Epidermal melanocyte (primary cell): ENCODE data around the genes FAM168A, P4HA3 and LIPT2.

- RRBS: no CpG with 5 or more reads among the region's 1 CpG
Measured at GRCh38 chr11:73317580-73317914, 9.5 kb downstream of the ARHGEF17 start.

GRCh38 chr11:73335209-73335751, 27.2 kb downstream of the ARHGEF17 start:
- RRBS: no CpG with 5 or more reads among the region's 4 CpGs

DNA sequence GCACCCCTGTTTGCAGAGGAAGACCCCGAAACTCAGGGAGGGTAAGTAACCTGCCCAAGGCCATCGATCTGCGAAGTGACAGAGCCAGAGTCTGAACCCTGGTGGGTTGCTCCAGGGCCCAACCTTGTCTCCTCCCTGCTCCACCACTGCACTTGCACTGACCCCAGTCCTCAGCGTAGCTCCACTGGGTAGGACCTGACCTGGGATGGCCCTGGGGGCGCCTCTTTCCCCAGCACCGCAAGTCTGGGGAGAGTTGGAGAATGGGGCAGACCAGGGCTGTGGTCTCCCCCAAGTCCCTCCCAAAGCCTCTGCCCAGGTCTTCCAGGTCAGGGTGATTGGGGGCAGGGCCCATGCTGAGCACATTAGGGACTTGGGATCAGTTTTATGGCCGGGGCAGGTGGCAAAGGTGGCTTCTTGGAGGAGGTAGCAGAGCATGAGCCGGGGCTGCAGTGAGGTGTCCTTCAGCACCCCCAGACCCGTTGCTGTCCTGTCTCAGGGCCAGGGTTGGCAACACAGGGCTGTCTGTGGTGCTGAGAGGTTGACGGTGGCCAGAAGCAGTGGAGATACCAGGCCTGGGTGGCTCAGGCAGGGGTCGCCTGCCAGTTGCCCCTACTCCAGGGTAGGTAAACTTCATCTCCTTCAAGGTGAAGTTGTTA, 5.9 kb downstream of the RELT start:
- RRBS: no CpG with 5 or more reads among the region's 11 CpGs

GRCh38 chr11:73400252-73401254, 24.4 kb downstream of the RELT start:
- RRBS: no CpG with 5 or more reads among the region's 10 CpGs

- RRBS: no CpG with 5 or more reads among the region's 7 CpGs
Measured at GRCh38 chr11:73403000-73403804, 27.0 kb downstream of the RELT start.

DNA sequence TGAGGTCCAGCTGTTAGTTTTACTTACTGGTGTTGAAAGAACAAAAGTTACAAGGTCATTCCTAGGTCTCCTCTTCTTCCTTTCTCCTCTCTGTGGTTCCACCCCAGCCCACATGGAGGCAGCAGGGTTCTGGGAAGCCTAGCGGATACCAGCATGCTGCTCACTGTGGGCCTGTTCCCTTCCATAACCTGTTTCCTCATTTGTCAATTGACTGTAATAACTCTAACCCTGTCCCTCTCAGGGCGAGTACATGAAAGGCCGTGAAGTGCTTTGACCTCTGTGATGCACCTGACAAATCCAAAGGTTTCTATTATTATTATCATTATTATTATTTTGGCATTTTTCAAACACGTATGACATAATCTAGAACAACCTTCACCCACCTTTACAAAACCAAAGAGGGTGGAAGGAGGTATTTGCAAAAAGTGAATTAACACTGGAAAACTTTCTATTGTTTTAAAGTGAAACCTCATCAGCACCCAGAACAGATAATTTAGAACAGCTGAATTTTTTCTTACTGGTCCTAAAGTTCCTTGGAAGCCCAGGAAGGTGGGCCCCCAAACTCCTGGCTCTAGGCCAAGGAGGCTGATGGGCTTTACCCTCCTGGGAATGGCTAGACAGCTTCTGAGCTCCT, 28.0 kb downstream of the RELT start:
- RRBS: no CpG with 5 or more reads among the region's 4 CpGs

- RRBS: no CpG with 5 or more reads among the region's 2 CpGs
Measured at GRCh38 chr11:73494203-73494627, 103.7 kb downstream of the FAM168A start.

DNA sequence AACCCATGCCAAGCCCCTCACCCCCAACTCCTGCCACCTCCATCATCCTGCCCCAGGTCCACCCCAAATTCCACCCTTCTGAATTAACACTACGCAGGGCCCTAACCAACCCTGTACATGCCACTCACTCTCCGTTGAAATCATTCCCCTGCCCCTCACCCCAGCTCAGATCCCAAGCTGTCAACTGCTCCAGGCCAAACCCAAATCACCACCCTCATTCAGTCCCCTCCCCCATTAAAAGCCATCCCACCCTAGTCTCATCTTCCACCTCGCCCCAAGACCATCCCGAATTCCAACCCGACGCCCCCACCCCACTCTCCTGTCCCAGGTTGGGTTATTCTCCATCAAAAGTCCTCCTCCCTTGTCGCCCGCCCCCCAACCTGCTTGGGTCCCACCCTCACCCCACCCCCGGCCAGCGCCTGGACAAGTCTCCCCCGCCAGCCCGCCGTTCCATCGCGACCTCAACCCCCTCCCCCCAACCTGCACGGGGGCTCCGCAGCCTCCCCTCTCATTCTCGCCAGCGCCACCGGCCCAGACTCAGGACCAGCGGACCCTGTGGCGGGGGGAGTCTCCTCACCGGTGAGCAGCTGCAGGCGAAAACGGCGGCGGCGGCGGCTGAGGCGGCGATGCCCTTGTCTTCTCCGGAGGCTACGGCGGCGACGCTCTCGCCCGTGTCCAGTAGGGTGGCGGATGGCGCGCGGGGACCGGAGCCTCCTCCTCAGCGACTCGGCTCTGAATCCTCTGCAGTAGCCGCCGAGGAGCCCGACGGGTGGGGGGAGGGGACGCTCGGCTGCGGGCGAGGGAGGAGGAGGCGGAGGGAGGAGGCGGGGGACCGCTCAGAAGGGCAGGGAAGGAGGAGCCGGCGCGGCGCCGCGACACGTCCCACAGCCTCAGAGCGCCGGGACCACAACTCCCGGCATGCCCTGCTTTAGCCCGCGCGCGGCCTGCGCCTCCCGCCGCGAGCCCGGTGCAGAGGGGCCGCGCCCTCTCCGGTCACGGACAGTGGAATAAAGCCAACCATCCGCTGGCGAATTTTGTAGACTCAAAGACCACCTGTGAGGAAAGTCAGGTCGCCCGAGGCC, at the start of gene FAM168A:
Gene FAM168A (minus strand): TSS at position 767 of the 1,082 bp plus-strand sequence.
- RRBS: 3% methylated on average over 45 of the region's 83 CpGs

DNA sequence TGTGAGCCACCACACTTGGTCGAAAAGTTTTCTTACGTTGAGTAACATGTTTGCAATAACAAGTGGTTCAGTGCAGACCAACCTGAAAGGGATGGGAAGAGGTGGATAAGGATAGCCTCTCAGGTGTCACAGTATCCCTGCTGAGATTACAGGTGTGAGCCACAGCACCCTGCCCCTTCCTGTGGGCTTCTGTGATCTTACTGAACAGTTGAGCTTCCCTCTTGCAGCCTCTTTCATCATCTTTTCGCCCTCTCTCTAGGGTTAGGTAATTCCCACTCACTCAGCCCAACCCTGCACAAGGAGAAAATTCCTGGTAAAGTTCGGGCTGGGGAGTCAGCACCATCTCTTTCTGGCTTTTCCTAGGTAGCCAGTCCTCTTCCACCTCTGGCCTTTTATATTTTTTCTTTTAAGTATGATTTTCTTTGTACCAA, 3.4 kb upstream of the MRPL48 start:
- RRBS: no CpG with 5 or more reads among the region's 4 CpGs

- RRBS: no CpG with 5 or more reads among the region's 1 CpG
Measured at GRCh38 chr11:73784895-73785165, 2.8 kb upstream of the MRPL48 start.

DNA sequence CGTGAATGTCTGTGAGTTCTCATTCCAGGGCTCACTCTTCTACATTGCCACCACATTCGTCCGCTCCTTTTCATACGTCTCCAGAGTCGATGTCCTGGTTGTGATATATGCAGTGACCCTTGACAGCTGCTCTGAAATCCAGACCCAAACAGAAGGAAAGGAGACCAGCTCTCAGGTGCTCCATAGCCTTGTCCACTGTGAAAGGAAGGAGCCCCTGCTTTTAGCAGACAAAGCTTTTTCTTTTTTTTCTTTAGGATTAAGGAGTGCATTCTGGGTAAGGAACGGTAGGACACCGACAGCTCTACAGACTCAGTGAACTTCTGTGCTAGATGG, 19.7 kb upstream of the DNAJB13 start:
- RRBS: no CpG with 5 or more reads among the region's 7 CpGs

- RRBS: no CpG with 5 or more reads among the region's 2 CpGs
Measured at GRCh38 chr11:74019146-74019492, 10.2 kb upstream of the UCP3 start.

DNA sequence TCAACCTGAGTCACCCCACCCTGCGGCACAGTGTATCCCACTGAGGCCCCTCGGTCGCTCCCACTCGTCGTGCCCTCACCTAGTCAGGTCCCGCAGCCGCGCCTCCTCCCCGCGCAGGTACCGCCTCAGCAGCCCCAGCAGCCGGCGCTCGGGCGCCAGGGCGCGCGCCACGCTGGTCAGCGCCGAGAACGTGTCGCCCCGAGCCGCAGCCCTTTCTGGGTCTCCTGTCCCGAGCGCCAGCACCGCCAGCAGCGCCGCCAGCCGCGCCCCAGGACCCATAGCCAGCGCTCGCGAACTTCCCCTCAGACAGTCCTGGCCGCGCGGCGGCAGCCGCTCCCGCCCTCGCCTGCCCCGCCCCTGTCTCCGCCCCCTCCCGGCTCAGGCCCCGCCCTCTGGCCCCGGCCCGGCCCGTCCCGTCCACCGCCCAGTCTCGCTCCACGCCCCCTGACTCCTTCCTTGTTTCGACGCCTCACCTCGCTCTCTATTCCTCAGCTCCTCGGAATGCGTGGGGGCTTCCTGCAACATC, at the start of gene P4HA3:
Gene P4HA3 (minus strand): TSS at position 308 of the 526 bp plus-strand sequence.
- RRBS: no CpG with 5 or more reads among the region's 58 CpGs

DNA sequence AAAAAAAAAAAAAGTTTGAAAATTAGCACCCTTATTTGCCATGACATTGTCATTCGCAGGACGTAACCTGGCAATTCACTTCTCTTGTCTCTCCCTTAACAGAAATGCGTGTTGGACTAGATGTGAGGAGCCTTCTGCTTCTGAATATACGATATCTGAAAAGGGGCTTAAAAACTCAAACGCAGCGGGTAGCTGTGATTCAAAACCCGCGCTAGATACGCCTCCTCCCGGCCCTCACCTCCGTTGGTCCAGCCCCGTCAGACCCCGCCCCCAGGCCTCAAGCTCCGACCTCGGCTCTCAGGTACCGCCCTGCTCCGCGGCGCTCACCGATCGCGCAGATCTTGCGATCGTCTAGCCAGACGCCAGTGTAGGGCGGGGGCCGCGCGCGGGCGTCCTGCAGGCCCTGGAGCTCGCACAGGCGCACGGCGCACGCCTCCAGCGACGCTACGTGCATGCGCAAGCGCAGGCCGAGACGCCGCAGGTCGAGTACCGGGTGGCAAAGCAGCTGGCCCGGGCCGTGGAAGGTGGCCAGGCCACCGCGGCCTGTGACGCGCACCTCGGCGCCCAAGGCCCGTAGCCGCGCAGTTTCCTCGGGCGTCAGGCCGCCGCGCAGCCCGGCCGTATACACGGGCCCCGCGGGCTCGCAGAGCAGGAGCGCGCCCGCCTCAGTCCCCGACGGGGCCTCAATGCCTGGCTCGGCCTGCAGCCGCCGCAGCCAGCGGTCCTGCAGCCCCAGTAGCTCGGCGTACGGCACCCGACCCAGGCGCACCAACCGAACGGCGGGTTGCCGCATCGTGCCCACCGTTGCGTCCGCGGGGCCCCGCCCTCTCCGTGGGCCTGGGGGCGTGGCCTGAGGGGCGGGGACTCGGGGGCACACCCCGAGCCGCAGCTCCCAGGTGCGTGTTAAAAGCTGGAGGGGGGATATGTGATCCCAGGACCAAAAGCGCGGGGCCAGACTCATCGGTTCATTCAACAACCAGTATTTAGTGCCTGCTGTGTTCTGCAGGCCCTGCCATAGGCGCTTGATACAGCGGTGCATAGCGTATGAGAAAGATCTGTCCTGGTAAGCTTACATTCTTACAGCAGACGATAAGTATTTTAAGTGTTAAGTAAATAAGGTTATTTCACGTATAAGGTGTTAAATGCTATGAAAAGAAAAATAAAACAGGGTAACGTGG, at the start of gene LIPT2:
Gene LIPT2 (minus strand): TSS at position 814 of the 1,178 bp plus-strand sequence.
- RRBS: 1% methylated on average over 10 of the region's 108 CpGs

- RRBS: no CpG with 5 or more reads among the region's 3 CpGs
Measured at GRCh38 chr11:74579579-74579792, 12.9 kb upstream of the POLD3 start.

DNA sequence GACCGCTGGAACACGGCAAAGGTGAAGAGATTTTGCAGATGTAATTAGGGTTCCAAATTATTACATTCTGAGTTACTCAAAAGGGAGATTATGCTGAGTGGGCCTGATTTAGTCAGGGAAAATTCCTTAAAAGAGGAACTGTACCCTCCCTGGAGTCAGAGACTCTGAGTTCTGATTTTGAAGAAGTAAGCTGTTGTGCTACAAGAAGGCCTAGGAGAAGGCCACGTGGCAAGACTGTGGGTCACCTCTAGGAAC, 45.4 kb downstream of the CHRDL2 start:
- RRBS: no CpG with 5 or more reads among the region's 3 CpGs

DNA sequence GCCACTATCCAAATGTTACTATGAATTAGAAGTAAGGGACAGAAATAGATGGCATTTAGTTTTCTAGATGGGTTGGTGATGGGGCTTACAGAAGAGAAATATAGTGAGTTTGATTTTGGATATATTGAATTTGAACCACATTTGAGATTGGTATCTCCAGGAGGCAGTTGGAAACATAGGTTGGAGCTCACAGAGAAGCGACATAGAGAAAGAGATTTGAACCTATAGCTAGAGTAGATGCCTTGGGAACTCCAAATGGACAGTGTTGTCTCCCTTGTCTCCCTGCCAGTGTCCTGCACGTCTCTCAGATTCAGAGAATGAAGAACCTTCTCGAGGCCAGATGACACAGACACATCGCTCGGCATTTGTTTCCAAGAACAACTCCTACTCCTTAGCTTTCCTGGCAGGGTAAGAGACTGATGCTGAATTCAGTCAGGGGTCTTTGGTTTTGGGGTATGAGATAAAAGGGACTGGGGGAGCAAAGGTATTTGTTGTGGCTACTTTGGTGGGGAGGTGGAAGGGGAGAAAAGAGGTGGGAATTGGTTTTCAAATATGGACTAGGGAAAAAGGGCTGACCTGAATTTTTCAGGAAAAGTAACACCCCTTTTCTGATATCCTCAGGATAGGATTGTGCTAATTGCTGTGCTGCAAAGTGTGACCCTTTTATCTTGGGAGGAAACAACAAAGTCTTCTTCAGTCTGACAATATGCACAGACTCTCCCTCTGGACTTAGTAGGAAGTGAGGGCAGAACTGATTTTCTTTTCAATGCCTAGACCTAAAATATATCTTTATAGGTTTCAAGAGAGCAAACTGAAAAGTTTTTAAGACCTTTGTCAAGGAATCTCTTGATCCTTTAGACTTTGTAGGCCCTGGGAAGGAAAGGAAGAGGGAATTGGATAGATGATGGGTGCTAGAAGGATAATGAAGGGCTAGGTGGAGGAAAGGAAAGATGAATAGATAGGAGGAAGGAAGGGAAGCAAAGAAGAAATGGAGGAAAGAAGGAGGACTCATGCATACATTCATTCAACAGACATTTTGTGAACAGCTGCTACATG, 69.0 kb downstream of the RNF169 start:
- RRBS: no CpG with 5 or more reads among the region's 5 CpGs

DNA sequence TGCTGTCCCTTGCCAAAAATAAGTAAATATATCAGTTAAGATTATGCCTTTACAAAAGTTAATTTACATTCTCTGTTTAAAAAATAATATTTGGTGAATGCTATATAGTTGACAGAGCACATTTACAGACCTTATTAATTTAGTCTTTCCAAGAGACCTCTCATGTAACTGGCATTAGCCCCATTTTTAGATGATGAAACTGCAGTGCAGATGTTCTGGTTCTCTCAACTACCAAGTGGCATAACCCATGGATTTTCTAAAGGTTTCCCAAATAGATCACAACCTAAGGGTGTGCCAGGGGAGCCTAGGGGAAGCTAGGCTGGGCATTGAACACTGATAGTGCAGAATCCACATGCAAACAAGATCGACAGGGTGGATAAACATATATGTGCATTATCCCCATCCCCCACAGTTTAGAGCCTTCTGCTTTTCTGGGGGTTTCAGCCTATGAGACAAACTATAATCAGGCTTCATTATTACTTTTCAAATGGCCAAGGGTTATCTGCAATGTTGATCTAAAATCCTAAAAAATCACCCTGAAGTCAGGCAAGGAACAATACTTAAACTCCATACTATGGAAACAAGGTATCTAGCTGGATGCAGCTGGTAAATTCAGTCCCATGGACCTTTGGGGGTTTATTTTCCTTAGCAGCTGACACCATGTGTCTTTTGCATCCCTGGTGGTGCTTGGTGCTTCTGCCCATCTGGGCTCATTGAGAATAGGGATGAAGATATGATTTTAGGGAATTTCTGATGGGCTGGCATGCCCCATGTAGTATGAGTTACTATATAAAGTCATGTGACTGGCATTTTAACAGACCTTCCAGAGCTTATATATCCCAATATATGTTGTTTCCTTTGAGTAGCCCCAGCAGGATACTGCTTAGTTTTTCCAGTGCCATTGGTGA, 88.8 kb downstream of the RNF169 start:
- RRBS: no CpG with 5 or more reads among the region's 1 CpG

DNA sequence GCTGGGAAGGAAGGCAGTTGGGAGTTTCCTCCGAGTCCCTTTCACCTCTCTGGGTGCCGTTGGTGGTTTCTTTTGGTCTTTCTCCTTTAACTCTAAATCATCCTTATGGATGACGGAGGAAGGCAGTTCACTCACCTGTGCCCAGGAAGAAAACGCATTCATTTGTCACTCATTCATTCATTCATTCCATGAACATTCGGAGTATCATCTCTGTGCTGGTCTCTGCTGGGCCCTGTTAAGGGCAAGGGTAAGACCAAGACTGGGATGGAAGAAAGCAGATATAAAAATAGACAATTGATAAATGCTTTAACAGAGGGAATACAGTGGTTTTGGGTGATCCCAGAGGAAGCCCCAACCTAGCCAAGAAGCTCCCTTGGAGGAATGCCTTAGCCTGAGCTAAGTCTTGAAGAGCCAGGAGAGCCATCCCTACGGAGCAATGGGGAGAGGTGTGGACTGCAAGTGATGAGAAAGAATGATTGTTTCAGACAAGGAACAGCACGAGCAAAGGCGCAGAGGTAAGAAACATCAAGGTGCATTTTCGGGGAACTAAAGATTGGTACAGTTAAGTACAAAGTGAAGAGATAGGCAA, 96.6 kb downstream of the RNF169 start:
- RRBS: no CpG with 5 or more reads among the region's 9 CpGs